HGPS cell (cell line): ENCODE data around the gene CD52.

- RRBS, result 63% methylated on average over 3 of the region's 8 CpGs
Observed at GRCh38 chr1:26018630-26018973, 3.0 kb upstream of the EXTL1 start.

DNA sequence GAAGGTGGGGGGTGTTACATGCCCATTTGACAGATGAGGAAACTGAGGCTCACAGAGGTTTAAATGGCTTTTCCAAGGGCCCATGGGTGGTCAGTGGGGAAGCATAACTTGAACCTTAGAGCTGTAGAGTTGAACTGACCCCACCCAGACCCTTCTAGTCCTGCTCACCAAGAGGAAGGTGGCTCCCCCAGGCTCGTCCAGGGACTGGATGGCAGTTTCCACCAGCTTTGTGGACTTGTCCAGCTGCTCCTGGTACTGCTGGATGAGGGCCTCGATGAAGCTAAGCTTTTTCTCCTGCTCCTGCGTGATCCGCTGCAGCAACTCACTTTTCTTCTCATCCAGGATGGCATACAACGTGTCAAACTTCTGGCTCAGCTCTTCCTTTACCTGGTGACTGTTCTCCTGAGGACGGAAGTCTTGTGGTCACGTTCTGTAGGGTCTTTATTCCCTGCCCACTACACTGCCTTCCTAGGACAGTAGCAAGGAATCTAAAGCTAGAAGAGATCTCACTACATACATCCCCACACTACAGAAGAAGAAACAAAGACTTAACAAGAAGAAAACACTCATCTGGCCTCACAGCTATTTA is 9.1 kb downstream of the TRIM63 start:
- RRBS, result no CpG with 5 or more reads among the region's 7 CpGs

DNA sequence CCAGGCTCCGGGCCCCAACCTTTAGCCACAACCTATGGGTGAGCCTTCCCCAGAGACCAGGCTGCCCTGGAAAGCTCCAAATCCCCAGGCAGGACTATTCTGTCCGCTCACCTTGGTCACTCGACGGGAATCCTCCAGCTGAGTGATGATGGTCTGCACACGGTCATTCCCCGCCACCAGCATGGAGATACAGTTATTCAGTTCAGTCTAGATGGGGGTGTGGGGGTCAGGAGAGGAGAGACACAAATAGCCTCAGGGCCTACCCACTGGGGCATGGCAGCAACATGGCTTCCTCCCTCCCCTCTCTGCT is 7.3 kb downstream of the TRIM63 start:
- RRBS, result 31% methylated on average over 1 of the region's 6 CpGs

DNA sequence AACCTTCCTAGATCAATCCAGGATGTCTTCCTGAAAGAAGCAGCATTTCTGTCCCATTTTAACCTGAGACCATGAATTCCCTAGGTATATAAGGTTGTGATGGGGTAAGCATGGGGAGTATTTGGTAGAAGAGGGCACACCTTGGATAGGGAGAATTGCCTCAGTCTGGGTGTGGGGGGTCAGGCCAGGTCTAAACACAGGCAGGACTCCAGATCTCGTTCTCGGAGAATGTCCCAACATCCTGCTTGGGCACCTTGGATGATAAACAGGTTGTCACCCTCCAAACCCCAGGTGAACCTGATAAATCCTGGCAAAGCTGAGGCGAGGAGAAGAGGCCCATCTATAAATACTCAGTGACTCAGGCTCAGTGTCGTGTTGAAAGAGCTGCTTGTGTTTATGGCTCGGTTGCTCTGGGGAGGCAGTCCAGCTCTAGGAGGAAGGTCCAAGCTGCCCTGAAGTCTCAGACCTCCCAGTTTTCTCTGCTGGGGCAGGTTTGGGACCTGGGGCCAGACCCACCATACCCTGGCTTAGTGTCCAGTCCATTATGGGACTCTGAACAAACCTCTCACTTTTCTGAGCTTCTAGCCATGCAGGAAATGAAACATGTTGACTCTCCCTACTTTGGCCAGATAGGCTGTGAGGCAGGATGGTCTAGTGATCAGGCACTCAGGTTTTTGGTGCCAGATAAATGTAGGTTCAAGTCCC is 15.8 kb upstream of the TRIM63 start:
- RRBS, result no CpG with 5 or more reads among the region's 5 CpGs

DNA sequence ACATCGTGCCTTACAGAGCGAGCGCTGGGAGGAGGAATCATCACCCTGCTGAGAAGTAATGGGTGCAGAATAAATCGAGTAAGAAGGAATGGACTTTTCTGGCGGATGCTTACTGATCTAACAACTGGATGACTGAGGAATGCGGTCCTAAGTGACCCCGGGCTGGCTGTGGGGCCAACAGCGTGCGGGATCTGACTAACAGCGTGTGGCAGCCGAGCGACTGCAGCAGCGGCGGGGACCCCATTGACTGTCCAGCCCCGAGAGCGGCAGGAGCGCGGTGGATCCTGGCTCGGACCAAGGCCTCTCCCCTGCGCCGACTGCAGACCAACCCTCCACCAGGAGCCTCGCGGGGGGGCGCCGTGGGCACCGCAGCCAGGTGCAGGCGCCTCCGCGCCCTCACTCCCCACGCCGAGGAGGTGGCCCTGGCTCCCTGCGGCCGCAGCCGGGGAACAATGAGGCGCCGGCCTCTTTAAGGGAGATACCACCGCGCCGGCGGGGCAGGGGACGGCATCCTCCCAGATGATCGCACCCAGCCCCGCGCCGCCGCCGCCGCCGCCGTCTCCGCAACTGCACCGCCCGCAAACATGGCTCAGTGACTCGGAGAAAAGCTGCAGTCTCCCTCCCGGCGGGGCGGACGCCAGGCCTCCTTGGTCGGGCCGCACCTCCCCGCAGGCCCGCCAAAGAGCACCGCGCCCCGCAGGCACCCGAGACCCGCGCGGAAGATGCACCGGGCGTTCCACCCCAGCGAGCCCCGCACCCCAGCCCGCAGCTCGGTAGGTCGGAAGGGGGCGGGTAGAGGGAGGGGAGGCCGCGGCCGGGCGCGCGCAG is 762 bp upstream of the PDIK1L start:
- RRBS, result under 1% methylated on average over 15 of the region's 83 CpGs

- RRBS, result no CpG with 5 or more reads among the region's 7 CpGs
Observed at GRCh38 chr1:26126138-26126971, 14.7 kb downstream of the PDIK1L start.

DNA sequence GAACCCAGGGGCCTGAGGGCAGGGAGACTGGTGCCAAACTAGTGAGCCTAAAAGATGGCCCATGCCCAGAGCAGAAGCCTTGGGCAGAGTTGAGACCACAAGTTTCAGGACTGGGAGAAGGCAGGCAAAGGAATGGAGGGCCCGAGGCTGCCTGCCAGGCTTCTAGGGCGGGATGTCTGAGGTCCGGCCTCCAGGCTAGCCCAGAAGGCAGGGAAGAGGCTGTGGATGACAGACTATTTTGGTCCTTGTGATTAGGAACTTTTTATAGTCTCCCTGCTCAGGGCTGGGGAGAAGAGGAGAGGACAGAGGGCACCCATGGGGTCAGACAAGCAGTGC is 252 bp downstream of the FAM110D start:
- RRBS, result no CpG with 5 or more reads among the region's 3 CpGs

- RRBS, result no CpG with 5 or more reads among the region's 10 CpGs
Observed at GRCh38 chr1:26235001-26235342, 972 bp downstream of the CEP85 start.

DNA sequence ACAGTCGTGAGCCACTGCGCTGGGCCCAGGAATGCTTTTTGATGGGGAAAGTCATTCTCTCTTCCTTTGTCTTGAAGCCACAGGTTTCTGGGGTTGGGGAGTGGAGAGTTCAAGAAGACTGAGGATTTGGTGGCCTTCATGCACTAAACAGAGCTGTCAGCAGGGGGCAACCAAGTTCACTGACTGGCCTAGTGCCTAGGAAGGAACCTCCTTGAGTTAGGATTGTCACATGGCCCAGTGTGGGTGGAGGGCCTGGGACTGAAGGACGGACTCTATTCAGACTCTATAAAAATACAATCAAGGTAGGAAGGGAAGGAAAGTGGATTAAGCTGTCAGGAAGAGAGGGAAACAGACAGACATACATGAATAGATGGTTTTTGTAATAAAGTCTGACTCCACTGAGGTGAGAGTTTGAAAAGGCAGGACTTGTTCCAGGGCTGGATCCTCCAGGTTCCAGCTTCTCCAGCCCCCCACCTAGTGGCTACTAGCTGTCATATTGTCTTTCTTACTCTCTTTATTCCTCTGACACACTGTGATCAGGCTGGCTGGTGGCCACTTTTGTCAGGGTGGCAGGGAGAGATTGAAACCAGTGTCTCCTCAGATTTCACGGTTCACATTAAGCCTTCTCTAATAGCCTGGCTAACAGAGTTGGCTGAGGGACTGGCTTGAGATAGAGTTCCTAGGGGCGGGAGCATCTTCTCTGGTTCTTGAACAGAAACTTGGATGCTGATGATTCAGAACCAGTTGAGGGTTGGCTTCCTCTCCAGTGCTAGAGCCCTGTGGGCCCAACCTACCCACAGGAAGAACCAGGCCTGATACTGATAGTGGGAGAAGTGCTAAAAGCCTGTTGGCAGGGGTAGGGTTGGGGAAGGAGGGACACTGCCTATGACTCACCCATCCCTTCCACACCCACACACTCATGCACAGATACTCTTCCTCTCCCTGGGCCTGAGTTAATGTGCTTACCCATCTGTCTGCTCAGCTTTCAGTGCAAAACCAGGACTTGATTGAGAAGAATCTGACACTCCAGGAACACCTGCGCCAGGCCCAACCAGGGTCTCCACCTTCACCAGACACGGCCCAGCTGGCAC is 4.0 kb upstream of the SH3BGRL3 start:
- RRBS, result no CpG with 5 or more reads among the region's 7 CpGs

- RRBS, result no CpG with 5 or more reads among the region's 5 CpGs
Observed at GRCh38 chr1:26278830-26279321, 1.0 kb upstream of the SH3BGRL3 start.

- RRBS, result no CpG with 5 or more reads among the region's 4 CpGs
Observed at GRCh38 chr1:26282962-26283348, 3.1 kb downstream of the SH3BGRL3 start.

GRCh38 chr1:26283349-26283791 is 3.5 kb downstream of the SH3BGRL3 start:
- RRBS, result no CpG with 5 or more reads among the region's 3 CpGs

DNA sequence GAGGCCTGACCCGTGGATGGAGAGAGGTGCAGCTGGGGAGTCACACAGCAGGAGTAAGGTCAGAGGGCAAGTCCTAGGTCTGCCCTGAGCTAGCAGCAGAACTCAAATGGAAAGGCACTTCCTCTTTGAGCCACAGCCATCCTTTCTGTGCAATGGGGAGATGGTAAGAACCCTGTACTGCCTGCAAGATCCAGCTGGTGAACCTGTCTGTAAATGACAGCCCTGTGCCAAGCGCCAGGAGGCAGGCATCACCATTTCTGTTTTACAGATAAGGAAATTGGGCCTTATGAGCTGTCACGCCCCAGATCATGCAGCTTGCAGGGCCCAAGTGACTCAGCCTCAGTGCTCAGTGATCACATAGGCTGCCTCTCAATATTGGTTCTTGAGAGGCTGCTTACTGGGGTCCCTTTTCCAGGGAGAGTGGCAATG is 8.7 kb downstream of the SH3BGRL3 start:
- RRBS, result no CpG with 5 or more reads among the region's 3 CpGs

DNA sequence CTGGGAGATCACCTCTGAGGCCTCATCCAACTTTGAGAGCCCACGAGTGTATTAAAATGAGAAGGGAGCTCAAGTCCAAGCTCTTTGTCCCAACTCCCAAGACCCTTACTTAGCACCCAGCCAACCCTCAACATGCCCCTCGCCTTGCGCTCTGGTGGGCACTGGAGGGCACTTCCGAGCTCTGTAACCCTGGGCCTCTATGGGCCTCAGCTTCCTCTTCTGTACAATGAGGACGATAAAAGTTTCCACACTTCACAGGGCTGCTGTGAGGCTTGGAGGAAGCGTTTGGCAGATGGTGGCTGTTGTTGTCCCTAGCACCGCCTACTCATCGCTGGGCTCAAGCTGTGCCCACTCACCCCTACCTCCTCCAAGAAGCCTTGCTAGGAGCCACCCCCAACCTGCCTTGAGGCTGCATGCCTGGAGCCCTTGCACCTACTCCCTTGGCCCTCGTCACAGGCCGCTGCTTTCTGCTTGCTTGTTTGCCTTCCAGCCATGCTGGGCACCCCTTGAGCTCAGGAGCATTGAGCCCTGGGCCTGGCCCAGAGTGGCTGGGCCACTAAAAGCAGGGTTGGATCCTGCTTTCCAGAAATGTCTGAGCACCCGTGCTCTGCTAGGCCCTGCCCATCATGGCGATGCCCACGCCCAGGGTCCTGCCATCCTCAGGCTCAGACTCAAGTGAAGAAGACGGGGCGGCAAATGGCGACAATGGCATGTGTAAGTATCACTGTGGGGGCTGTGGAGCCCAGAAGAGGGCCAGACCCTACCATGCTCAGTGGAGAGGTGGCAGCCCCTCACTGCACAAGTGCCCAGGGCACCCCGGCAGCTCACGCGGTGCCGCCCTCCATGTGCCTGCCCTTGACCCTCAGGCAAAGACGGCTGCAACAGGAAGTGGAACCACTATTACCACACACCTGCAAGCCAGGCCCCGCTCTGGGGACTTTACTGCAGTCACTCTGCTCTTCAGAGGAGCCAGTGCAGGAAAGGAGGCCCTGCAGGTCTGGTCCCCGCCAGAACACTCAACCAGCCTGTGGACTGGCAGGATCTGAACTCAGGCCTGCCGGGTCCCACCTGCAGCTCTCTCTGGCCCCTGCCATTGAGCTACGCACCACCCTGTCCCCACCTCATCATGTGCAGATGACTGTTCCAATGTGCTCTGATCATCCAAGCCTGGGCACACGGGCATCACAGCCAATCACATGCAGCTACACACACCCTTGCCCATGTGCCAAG is 9.5 kb downstream of the SH3BGRL3 start:
- RRBS, result no CpG with 5 or more reads among the region's 26 CpGs

DNA sequence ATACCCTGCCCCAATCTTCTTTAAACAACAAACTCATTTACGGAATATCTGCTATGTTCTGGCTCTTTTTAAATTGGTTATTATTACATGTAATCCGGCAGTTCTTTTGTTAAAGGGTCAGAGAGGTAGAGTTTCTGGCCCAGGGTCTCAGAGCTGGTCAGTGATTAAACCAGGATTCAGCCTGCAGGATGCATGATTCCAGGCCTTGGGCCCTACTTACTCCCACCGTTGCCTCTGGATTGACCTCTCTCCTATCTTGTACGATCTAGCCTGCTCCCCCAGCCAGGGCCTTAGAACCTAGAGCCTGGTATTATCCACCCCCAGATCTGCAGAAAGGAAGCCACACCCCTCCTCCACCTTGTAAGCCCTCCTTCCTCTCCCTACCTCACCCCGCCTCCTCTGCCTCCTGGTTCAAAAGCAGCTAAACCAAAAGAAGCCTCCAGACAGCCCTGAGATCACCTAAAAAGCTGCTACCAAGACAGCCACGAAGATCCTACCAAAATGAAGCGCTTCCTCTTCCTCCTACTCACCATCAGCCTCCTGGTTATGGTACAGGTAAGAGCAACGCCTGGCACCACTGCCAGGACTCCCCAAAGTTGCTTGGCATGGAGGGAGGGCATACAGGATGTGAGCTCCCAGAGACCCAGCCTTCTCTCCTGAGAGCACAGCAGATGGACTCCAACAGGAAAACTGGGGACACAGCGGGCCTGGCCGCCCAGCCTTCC is at the start of gene CD52:
TSS of gene CD52 (plus strand) at position 442 of the 725 bp plus-strand sequence.
- RRBS, result no CpG with 5 or more reads among the region's 10 CpGs

DNA sequence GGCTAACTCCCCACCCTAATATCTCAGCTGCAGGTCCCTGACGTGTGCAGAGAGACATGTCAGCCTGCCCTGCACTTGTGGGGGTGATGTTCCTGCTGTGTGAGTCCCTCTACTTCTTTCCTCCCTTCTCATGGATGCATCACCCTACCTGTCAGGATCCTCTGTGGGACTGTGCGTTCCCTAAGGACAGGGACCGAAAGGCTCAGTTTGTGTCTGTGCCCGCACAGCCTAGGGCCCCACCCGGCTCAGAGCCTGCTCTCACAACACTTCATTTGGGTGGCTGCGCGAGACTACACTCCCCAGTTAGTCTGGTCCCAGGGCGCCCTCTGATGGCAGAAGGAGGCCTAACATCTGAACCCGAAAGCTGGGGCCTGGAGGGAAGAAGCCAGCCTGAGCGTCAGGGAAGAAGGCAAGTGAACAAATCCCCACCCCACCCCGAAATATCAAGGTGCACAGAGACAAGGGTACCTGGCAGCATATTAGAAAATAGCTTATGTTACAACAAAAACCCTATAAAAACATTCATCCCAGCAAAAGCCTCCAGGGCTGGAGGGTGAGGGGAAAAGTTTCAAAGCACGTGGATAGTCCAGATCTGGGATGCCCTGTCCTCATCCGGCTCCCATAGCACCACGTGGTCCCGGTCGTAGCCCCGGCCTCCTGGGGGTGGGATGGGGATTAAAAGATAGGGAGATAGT is 3.8 kb downstream of the CD52 start:
- RRBS, result no CpG with 5 or more reads among the region's 17 CpGs

GRCh38 chr1:26363679-26364149 is 8.8 kb downstream of the ZNF683 start:
- RRBS, result no CpG with 5 or more reads among the region's 15 CpGs

DNA sequence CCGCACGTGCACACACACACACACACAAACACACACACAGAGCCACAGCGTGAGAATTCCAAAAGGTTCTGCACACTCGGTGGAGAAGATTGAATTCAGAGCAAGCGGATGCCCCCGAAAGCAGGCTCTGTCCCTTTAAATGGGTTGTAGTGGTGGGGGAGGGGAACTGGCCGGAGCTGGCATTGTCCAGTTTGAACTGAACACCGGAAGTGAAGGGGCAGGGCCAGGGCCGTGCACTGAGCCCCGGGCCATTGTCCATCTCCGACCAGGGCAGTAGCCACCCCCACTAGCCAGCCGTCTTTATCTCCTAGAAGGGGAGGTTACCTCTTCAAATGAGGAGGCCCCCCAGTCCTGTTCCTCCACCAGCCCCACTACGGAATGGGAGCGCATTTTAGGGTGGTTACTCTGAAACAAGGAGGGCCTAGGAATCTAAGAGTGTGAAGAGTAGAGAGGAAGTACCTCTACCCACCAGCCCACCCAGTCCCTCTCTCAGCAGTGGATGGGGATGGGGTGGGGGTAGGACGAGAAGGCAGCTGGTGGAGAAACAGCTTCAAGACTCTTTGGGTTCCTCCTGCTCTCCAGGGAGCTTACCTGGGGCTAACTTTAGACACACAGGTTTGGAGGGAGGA is 1.2 kb upstream of the LIN28A start:
- RRBS, result 9% methylated on average over 3 of the region's 15 CpGs

DNA sequence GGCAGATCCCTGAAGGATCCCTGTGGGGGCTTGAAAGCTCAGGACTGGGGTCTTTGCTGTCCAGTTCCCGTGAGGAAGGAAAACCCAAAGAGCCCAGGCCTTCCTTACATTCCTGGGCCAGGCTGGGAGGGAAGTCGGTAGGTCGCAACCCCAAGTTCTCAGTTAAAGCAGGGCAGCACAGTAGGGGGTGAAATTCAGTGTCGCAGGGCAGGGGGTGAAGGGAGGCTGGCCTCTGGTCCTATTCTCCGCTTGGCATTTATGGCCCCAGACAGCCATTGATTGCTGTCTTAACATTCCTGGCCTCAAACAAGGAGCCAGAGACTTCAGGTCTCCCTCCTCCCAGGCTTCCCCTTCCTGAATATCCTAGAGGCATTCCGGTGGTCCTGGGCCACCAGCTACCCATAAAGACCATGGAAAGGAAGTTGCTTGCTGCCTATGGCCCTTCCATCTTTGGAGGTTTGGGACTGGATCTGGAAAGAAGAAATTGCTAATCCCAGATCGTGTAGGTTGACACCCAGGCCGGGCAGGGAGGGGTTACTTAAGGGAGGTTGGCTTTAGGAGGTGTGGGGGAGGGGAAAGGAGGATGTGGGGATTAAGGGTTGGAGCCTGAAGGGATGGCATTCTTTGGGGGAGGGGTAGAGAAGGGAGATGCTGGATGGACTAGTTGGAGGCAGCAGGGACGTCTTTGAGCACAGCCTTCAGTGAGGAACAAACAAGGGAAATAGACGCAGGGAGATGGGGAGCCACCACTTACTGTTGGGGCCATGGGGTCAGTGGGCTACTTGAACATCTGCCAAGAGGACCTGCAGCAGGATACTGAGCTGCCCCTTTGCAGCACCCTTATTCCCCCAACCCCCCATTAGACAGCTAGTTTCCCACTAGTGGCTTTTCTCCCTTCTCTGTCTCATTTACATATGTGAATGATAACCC is 1.8 kb downstream of the LIN28A start:
- RRBS, result no CpG with 5 or more reads among the region's 10 CpGs

DNA sequence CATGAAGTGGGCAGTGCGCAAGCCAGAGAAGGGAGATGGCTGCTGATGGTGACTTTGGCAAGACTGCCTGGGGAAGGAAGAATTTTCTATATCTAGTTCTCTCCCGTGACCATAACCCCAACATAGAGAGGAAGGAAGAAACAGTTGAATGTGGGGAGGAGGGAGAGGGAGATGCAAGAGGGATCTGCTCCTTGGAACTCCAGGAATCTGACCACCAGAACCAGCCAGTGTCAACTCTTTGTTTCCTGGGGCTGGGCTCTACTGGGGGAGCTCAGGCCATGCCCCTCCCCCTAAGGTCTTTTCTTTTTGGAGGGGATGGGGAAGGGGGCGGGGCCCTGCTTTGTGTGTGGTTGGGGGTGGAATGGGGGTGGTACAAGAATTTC is 8.1 kb downstream of the LIN28A start:
- RRBS, result no CpG with 5 or more reads among the region's 3 CpGs